Cardiac fibroblast (primary cell): ENCODE measurements around a stretch of chr3.

DNA sequence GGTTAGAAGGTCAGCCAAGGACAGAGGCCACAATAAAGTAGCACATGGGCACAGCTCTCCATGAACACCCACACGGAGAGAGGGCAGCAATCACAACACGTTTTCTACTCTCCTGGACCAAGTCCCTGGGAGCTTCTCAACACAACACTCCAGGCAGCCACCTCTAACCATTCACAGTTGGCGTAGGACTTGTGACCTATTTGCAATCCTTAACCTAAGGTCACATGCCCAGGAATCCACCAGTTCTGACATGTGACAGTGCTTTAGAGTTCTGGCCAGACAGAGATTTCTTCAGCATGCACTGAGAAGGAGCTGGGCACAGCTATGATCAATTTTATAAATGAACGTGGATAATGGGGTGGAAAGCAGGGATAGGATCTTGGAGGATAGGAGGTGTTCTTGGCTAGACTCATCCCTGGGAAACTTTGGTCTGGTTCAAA lies 280.7 kb downstream of the SHQ1 start:
- RRBS = no CpG with 5 or more reads among the region's 4 CpGs

GRCh38 chr3:72590629-72591299 lies 257.5 kb downstream of the SHQ1 start:
- RRBS = 93% methylated on average over 5 of the region's 14 CpGs

DNA sequence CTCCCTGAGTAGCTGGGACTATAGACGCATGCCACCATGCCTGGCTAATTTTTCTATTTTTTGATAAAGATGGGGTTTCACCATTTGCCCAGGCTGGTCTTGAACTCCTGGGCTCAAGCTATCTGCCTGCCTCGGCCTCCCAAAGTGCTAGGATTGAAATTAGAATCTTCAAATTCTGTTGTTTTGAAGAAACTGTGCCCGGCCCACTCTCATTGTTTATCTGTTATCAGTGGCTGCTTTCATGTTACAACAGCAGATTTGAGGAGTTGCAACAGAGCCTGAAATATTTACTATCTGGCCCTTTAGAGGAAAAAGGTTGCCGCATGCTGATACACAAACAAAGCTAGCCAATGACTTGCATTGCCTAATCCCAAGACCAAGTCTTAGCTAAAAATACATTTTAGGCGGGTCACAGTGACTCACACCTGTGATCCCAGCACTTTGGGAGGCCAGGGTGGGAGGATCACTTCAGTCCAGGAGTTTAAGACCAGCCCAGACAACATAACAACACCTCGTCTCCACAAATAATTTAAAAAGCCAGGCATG lies 43.1 kb upstream of the PPP4R2 start:
- RRBS = no CpG with 5 or more reads among the region's 6 CpGs

GRCh38 chr3:73433596-73434234 lies 191.0 kb downstream of the PDZRN3 start:
- RRBS = no CpG with 5 or more reads among the region's 14 CpGs

DNA sequence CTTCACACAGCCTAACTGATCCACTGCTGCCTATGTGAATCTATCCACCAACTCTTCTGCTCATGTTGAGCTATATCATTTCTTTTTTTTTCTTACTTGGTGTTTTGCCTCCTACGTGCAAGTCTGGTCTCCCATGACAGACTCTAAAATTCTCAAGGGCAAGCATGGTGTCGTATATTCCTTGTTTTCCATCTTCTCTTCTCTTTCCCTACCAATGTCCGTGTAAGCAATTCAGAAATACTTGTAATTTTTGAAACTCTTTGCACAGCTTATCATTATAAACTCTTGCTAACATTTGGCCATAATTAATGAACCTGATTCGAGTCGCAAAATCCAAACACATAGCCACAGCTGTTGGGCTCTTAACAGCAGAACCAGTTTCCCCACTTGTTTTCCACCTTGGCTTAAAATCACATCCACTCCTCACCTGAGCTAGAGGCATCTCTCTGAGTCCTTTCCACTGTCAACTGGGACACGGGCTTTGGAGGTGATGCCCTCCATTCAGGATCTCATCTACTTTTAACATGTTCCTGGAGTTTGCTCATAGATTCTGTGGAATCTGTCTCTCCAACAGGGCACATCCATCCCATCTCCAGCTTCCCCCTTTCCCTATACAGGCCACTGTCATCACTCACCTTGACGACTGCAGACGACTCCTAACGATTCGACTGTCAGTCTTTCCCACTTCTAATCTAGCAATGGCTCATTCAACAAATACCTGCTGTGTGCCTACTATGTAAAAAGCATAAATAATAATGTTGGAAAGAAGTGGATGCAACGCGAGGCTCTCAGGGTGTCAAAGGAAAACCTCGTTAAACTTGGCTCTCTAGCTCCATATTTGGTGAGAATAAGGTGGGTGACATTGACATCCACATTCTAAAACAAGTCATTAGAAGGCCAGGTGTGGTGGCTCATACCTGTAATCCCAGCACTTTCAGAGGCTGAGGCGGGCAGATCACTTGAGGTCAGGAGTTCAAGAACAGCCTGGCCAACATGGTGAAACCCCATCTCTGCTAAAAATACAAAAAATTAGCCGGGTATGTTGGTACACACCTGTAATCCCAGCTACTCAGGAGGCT lies 123.6 kb downstream of the PDZRN3 start:
- RRBS = no CpG with 5 or more reads among the region's 15 CpGs

- RRBS = no CpG with 5 or more reads among the region's 2 CpGs
Observed at GRCh38 chr3:73518864-73519069, 106.0 kb downstream of the PDZRN3 start.

GRCh38 chr3:73591894-73592856 lies 32.6 kb downstream of the PDZRN3 start:
- RRBS = no CpG with 5 or more reads among the region's 7 CpGs

DNA sequence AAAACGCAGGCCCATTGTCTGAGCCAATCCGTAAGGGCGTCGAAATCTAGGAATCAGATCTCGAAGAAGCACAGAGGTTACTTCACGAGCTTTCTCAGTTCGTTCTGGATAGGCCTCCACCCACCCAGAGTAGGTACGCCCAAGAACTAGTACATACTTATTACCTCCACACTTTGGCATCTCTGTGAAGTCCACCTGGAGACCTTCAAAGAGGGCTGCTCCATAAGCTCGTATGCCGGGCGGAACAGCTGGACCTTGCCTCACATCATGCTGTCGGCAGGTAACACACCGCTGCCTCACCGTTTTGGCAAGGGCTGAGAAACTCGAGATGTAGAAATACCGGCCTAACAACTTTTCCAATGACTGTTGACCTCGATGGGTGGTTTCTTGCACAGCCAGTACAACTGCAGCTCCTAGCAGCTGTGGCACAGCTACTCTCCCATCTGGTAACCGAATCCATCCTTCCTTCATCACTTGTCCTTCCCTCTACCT lies 302.1 kb upstream of the FRG2C start:
- RRBS = no CpG with 5 or more reads among the region's 18 CpGs

- RRBS = no CpG with 5 or more reads among the region's 15 CpGs
Observed at GRCh38 chr3:75453136-75453866, 210.8 kb upstream of the FRG2C start.

DNA sequence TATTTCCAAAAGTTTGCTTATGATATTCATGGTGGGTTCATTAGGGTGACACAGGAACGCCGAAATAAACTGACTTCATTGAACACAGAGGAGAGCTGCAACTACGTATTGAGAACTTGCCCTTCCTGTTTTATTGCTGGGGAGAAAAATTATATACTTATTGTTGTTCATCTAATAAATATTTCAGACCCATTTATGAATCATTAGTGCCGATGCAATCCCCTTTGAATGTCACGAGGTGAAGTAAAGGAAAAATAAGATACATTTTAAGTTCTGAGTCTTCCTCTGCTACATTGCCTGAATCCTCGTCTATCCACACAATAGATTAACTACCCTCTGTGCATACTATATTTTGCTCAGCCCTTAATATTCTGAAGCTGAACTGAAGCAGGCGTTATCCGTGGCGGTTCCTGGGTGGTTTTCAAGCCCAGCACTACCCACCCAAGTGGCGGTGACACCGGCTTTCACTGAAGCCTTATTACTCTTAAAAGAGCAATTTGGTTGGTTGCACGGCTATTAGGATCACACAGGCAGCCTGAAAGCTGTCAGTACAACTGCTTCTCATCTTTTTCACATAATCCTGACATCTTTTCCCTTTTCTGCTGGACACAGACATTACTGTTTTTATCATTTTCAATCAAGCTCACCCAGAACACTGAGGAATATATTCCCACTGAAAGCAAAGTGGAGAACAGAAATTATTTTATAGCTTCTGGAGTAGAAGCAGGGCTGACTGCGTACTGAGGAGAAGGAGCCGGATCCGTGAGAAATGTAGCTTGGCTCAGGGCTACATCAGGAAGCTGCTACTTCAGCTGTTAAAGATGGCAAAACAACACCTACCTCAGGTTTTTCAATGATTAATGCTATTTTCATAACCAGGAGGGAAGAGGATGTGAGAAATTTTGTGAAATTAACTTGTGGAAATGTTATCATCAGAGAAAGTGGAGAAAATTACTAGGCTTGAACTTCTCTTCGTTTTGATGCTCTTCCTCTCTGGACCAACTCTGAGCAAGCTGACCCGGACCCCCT lies 525.3 kb upstream of the ZNF717 start:
- RRBS = no CpG with 5 or more reads among the region's 17 CpGs

- RRBS = no CpG with 5 or more reads among the region's 3 CpGs
Observed at GRCh38 chr3:77577301-77577662, 537.4 kb downstream of the ROBO2 start.

- RRBS = under 1% methylated on average over 12 of the region's 70 CpGs
Observed at GRCh38 chr3:79018396-79019313, 749.1 kb downstream of the ROBO1 start.

- RRBS = 2% methylated on average over 6 of the region's 24 CpGs
Observed at GRCh38 chr3:79019314-79019941, 748.4 kb downstream of the ROBO1 start.

GRCh38 chr3:81057359-81057558 lies 704.2 kb downstream of the GBE1 start:
- RRBS = no CpG with 5 or more reads among the region's 6 CpGs

- RRBS = no CpG with 5 or more reads among the region's 9 CpGs
Observed at GRCh38 chr3:81985832-81986360, 224.5 kb upstream of the GBE1 start.

DNA sequence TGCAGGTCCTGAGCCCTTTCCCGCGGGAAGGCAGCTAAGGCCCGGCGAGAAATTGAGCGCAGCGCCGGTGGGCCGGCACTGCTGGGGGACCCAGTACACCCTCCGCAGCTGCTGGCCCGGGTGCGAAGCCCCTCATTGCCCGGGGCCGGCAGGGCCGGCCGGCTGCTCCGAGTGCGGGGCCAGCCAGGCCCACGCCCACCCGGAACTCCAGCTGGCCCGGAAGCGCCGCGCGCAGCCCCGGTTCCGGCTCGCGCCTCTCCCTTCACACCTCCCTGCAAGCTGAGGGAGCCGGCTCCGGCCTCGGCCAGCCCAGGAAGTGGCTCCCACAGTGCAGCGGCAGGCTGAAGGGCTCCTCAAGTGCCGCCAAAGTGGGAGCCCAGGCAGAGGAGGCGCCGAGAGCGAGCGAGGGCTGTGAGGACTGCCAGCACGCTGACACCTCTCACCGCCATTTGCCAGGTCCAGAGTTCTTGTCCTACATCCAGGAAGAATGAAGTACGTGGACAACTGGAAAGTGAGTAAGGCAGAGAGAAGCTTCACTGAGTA lies 1456.4 kb upstream of the GBE1 start:
- RRBS = no CpG with 5 or more reads among the region's 40 CpGs

- RRBS = no CpG with 5 or more reads among the region's 3 CpGs
Observed at GRCh38 chr3:86175436-86176164, 815.3 kb downstream of the VGLL3 start.

- RRBS = no CpG with 5 or more reads among the region's 9 CpGs
Observed at GRCh38 chr3:86247882-86248133, 743.1 kb downstream of the VGLL3 start.

DNA sequence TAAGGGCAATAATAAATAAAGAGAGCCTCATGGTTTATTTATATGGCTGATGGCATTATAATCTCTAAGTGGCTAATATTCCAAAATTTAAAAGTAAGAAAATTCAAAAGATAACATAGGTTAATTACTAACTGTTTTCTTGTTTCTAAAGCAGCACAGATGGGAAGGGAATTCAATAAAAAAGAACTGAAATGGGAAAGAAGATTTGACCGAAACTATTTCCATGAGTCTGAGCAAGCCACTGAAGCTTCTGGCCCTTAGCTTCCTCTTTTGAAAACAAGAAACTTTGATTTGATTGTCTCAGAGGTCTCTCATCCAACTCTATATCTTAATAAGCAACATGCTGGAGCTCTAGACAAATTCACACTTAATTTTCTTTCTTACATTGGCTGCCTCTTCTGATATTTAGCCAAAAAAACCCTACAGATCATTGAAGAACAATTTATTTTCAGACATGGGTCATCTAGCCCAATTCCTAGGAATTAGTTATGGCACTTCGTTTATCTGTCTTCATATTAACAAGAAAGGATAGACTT lies 6.1 kb downstream of the VGLL3 start:
- RRBS = no CpG with 5 or more reads among the region's 2 CpGs

GRCh38 chr3:86992088-86992544 lies 1.2 kb upstream of the VGLL3 start:
- RRBS = no CpG with 5 or more reads among the region's 3 CpGs